A549 (cell line): ENCODE data around the gene GPR157.

- PRO-cap = no peak
CAGE:
- cytosol, long polyA plus RNA = no peak
- long polyA plus RNA = no peak
- nucleus, long polyA plus RNA = no peak
Measured at GRCh38 chr1:7783759-7783910, 456 bp upstream of the PER3 start.

DNA sequence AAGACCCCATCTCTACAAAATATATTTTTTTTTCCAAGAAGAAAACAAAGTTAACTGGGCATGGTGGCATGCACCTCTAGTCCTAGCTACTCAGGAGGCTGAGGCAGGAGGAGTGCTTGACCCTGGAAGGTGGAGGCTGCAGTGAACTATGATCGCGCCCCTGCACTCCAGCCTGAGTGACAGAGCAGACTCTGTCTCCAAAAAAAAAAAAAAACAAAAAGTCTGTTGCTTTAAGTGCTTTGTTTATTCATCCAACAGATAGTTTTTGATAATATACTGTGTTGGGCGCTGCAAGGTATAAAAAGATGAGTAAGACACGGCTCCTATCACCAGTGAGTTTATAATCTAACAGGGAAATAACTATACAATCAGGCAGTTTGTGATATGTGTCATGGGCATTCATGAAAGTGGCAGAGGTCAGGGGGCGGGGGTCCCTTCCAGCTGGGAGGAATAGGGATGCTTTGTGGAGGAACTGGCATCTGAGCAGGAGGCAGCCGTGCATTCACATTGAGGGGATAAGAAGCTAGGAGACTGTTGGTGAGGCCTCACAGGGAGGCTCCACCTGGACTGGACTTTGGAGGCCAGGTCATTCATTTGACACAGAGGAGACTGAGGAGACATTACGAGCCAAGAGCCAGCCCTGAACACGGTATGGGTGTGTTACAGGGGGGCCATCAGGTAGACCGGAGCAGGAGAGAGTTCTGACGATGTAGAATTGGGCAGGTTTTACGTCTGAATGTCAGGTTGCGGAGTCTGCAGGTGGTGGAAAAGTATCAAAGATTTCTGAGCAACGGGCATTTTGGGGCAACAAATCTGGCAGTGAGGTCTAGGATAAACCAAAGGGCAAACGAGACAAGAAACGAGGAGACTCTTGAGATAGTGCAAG, 67.4 kb upstream of the ERRFI1 start:
- PRO-cap = no peak
CAGE:
- cytosol, long polyA plus RNA = no peak
- long polyA plus RNA = no peak
- nucleus, long polyA plus RNA = no peak

GRCh38 chr1:8116918-8117346, 90.8 kb upstream of the ERRFI1 start:
- PRO-cap = no peak
CAGE:
- cytosol, long polyA plus RNA = no peak
- long polyA plus RNA = no peak
- nucleus, long polyA plus RNA = no peak

DNA sequence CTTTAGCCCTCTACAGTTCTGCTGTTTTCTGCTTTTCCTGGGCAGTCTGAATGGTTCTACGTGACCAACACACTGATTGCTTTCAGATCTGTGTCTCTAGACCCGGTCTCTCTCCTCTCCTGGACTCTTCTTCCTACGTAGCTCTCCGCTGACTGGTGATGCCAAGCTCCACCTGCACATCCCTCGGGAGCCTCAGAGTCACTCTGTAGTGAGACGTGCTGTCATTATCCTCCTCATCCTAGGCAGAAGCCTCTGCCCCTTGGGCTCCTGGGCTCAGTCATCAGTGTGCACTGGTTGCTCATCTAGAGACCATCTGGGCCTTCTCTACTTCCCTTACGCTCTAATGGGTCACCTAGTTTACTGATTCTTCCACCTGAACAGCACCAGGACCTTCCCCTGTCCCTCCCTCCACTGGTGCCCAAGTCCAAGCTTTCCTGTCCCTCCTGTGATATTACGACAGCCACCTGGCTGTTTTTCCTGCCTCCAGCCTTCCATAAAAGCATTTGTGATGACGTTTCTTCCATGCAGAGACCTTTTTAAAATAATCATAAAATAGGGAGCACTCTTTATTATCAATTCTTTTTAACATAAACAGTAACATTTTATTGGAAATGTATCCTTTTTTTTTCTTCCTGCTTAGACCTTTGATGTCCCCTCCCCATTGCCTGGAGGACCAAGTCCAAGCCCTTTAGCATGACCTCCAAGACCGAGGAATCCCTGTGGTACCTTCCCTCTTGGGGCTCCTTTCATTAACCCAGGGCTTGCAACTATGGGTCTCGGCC, 136.1 kb upstream of the ERRFI1 start:
- PRO-cap = no peak
CAGE:
- cytosol, long polyA plus RNA = no peak
- long polyA plus RNA = no peak
- nucleus, long polyA plus RNA = no peak

GRCh38 chr1:8211722-8212477, 106.0 kb upstream of the SLC45A1 start:
- PRO-cap = no peak
CAGE:
- cytosol, long polyA plus RNA = no peak
- long polyA plus RNA = no peak
- nucleus, long polyA plus RNA = no peak

GRCh38 chr1:8314244-8314728, 3.6 kb upstream of the SLC45A1 start:
- PRO-cap = no peak
CAGE:
- cytosol, long polyA plus RNA = no peak
- long polyA plus RNA = no peak
- nucleus, long polyA plus RNA = no peak

DNA sequence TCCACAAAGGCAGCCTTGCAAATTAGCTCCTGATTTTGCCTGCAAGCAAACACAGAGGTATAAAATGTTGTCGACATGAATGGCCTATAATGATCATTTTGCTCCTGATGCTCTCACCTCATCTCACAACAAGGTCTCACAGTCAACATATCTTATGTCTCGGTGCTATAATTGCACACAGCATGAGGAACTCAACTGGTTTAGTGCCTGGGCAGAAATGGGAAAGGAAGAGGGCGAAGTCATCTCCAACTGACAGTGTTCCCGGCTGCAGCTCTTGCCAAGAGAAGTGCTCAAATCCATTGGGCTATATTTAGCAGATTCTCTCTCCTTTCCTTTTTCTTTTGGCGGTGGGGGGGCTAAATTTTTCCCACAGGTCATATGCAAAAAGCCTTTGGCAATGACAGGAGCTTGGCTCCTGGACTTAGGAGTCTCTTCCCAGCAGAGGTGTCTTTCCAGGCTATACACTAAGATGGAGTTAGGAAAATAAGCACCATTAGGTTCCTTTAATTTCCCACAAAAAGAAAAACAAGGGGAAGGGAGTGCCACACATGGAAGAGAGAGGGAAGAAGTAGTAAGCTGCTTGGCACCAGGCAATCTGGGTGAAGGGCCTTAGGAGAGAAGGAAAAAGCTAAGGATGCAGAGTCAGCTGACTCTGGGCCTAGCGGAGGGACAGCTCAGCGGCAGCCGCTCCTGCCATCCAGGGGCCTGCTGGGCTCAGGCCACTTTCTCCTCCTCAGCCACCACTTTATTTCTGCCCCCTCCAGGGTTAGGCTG, 53.2 kb downstream of the SLC45A1 start:
- PRO-cap = no peak
CAGE:
- cytosol, long polyA plus RNA = no peak
- long polyA plus RNA = no peak
- nucleus, long polyA plus RNA = no peak

- PRO-cap = no peak
CAGE:
- cytosol, long polyA plus RNA = no peak
- long polyA plus RNA = no peak
- nucleus, long polyA plus RNA = no peak
Measured at GRCh38 chr1:8378166-8378449, 60.2 kb downstream of the SLC45A1 start.

- PRO-cap = no peak
CAGE:
- cytosol, long polyA plus RNA = no peak
- long polyA plus RNA = no peak
- nucleus, long polyA plus RNA = no peak
Measured at GRCh38 chr1:8396664-8397541, 79.0 kb downstream of the SLC45A1 start.

DNA sequence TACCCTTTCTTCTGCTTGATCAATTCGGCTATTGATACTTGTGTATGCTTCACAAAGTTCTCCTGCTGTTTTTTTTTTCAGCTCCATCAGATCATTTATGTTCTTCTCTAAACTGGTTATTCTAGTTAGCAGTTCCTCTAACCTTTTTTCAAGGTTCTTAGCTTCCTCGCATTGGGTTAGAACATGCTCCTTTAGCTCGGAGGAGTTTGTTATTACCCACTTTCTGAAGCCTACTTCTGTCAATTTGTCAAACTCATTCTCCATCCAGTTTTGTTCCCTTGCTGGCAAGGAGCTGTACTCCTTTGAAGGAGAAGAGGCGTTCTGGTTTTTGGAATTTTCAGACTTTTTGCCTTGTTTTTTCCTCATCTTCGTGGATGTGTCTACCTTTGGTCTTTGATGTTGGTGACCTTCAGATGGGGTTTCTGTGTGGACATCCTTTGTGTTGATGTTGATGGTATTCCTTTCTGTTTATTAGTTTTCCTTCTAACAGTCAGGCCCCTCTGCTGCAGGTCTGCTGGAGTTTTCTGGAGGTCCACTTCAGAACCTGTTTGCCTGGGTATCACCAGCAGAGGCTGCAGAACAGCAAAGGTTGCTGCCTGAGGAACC, 129.2 kb downstream of the SLC45A1 start:
- PRO-cap = no peak
CAGE:
- cytosol, long polyA plus RNA = no peak
- long polyA plus RNA = no peak
- nucleus, long polyA plus RNA = no peak

DNA sequence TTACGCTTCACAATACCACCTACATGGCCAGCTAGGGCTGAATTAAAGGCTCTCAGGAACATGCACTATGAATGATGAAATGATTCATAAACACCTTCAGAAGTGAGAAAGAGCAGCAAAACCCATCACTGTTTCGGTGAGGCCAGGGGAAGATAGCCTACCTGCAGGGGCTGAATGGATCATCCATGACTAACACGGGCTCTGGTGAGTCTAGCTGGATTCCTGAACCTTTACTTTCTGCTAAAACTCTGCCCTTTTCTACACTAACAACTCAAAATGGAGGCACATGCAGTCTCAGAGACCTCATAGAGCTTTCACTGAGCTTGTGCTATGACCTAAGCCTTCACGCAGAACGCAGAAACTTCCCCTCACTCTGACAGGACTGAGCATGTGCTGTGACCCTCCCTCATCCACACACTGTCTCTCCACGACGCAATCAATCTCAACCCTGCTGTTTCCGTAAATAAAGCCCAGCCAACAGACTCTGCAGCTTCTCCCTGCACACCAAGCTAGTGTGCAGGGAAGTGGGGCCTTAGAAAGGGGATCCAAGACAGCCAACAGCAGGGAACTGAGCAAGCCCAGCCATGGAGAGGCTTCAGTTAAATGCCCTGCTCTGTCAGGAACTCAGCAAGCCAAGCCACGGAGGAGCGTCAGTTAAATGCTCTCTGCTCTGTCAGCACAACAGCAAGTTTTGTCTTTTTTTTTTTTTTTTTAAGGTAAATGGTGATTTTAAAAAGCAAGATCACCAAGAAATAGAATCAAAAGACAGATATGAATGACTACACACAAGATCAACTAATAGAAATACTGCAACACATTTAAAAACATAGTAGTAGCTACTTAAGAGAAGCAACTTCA, 207.9 kb downstream of the SLC45A1 start:
- PRO-cap = no peak
CAGE:
- cytosol, long polyA plus RNA = no peak
- long polyA plus RNA = no peak
- nucleus, long polyA plus RNA = no peak

DNA sequence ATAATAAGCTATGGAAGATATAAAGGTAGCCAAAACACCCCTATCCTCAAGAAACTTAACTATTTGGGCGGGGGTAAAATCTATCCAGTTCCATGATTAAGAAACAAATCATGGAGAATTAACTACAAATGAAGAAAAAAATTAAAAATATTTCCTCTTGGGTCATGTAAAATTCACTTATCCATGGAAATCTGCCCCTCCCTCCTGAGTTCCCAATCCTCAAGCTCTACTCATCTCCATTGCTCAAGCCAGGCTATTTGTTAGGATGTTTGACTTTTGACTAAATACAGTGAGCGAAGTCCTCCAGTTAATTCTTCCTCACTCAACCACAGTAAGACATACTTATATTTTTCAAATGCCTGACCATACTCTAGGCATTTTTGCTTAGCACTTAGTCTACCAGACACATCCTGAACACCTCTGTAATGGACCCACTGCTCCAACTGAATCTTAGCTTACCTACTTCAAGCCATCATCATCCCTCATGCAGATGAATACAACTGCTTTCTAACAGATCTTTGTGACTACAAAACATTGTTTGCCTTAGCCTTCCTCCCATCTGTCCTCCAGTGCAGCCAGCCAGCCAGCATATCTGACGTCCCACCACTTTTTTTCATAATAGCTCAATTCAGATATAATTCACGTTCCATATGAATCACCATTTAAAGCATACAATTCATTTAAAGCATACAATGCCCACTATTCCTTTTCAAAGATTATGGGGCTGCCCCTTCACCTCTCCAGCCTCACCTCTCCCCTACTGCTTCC, 154.2 kb downstream of the RERE start:
- PRO-cap = no peak
CAGE:
- cytosol, long polyA plus RNA = no peak
- long polyA plus RNA = no peak
- nucleus, long polyA plus RNA = no peak

DNA sequence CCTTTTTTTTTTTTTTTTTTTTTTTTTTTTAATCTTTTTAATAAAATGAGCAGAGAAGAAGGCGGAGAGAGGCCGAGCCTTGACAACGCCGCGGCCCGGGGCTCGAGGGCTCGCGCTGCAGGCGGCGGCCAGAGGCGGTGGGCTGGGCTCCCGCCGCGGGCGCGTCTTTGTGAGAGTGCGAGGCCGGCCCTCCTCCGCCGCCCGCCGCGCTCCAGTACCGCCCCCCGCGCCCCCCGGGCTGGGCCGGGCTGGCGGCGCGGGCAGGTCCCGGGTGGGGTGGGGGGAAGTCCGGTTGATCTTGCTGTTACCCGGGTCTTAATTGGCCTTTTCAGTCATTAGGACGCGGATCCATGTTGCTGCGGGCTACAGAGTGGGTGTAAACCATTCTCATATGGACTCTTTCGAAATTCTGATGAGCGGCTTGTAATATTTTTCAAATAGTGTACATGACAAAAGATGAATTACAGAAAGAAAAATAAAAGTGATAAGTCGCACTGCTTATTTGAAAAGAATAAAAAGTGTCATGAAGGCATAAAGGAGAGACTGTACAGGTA, 462 bp upstream of the RERE start:
- PRO-cap = bidirectional peak, plus-strand start at position 130 of the sequence, minus-strand start outside the sequence
CAGE:
- cytosol, long polyA plus RNA = no peak
- long polyA plus RNA = no peak
- nucleus, long polyA plus RNA = no peak

DNA sequence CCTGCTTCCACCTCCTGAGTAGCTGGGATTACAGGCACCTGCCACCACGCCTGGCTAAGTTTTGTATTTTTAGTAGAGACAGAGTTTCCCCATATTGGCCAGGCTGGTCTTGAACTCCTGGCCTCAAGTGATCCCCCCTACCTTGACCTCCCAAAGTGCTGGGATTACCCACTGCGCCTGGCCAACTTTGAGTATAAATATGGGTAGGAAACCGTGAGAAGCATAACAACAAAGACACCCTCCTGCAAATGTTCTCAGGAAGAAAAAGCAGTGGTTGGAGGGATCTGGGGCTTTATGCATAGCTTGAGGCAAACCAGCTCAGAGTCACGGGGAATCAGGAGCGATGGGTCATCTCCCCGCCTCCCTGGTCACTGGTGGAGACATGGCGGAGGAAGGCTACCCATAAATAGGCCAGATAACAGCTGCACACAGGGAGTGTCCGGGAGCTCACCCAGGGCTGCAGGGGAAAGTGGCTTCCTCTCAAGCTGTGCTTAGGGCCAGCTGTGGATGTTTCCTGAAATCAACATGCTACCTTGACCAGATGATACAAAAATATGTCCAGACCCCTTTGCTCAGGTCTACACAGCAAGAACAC, 26.9 kb upstream of the RERE start:
- PRO-cap = no peak
CAGE:
- cytosol, long polyA plus RNA = no peak
- long polyA plus RNA = no peak
- nucleus, long polyA plus RNA = no peak

GRCh38 chr1:8868758-8869525, 9.5 kb downstream of the ENO1 start:
- PRO-cap = no peak
CAGE:
- cytosol, long polyA plus RNA = no peak
- long polyA plus RNA = no peak
- nucleus, long polyA plus RNA = no peak

DNA sequence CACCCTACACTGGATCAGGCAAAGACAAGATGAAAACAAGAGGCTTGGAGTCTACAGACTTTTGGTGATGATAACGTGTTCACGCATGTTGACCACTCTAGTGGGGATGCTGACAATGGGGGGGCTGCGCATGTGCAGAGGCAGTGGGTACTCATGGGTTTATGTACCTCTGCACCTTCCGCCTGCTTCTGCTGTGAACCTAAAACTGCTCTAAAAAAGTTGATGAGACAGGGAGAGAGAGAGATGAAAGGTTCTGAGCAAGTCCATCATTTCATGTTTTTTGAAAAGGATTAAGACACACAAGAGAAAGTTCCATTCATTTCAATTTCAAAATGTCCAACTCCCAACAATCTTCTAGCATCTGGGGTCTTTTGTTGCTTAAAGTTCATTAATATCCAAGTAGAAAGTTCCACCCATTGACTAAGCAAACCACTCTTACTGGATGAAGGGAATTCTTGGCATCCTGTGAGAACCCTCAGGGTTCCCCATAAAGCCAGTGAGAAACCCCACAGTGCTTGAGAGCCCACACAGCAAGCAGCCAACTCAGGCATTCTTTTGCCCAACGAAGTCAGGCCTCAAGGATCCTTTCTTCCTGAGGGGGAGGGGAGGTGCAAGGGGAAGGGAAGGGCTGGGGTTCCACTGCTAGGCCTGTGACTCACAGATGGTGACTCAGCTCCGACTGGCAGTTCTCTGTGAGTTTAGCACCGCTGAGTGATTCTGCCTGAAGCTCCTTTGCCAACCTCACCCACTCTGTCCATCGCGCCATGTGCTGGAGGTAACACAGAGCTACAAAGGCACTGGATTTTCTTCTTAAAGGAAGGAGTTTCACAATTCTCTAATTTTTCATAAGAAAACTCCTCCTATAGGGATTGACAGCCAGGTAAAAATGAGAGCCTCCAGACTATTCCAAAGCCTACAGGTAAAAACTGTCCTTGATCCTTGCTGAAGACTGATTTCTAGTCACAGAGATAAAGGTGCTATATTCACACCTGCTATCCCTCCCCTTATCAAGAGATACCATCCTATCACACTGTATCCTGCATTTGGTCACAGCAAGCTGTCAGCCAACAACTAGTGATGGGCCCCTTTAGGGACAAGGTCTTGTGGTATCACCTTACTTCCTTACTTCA, 5.0 kb downstream of the ENO1 start:
- PRO-cap = no peak
CAGE:
- cytosol, long polyA plus RNA = no peak
- long polyA plus RNA = no peak
- nucleus, long polyA plus RNA = no peak

- PRO-cap = no peak
CAGE:
- cytosol, long polyA plus RNA = no peak
- long polyA plus RNA = no peak
- nucleus, long polyA plus RNA = no peak
Measured at GRCh38 chr1:8955438-8955864, 9.8 kb downstream of the CA6 start.

GRCh38 chr1:8986728-8987223, 39.4 kb downstream of the SLC2A7 start:
- PRO-cap = no peak
CAGE:
- cytosol, long polyA plus RNA = no peak
- long polyA plus RNA = no peak
- nucleus, long polyA plus RNA = no peak

- PRO-cap = no peak
CAGE:
- cytosol, long polyA plus RNA = no peak
- long polyA plus RNA = no peak
- nucleus, long polyA plus RNA = no peak
Measured at GRCh38 chr1:9066787-9067614, 2.4 kb downstream of the SLC2A5 start.

DNA sequence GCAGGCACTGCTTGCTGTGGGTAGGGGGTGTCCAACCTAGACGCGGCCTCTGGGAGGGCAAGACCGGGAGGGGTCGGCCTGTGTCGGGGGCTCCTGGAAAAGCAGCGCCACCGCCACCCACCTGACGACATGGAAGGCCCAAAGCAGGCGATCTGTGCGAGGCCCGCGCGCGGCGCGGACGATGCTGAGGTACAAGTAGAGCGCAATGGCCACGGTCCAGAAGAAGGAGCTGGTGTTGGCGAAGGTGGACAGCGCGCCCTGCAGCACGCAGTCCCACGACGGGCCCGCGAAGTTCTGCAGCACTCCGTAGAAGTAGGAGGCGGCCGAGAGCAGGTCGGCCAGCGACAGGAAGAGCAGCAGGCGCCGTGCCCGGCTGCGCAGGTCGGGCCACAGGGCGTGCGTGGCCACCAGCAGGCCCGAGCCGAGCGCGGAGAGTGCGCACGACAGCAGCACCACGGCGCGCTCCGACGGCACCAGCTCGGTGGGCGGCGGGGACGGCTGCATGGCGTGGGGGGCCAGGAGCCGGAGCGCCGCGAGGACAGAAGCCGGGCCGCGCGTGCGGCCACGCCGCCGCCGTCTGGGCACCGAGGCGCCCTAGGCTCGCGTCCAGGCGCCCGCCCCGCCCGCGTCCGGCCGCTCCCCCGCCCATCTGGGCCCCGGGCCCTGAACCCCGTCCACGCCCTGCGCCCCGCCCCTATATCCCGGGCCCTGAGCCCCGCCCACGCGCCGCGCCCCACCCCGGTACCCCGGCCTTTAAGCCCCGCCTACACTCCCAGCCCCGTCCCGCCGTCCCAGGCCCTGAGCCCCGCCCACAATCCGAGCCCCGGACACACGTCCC, at the start of gene GPR157:
TSS of gene GPR157 (minus strand) at position 579 of the 838 bp plus-strand sequence.
- PRO-cap = unidirectional peak, minus-strand start at position 436 of the sequence; unidirectional peak, minus-strand start at position 579 of the sequence
CAGE:
- cytosol, long polyA plus RNA = no peak
- long polyA plus RNA = no peak
- nucleus, long polyA plus RNA = no peak